PC-3 (cell line): ENCODE measurements around a stretch of chr10.

DNA sequence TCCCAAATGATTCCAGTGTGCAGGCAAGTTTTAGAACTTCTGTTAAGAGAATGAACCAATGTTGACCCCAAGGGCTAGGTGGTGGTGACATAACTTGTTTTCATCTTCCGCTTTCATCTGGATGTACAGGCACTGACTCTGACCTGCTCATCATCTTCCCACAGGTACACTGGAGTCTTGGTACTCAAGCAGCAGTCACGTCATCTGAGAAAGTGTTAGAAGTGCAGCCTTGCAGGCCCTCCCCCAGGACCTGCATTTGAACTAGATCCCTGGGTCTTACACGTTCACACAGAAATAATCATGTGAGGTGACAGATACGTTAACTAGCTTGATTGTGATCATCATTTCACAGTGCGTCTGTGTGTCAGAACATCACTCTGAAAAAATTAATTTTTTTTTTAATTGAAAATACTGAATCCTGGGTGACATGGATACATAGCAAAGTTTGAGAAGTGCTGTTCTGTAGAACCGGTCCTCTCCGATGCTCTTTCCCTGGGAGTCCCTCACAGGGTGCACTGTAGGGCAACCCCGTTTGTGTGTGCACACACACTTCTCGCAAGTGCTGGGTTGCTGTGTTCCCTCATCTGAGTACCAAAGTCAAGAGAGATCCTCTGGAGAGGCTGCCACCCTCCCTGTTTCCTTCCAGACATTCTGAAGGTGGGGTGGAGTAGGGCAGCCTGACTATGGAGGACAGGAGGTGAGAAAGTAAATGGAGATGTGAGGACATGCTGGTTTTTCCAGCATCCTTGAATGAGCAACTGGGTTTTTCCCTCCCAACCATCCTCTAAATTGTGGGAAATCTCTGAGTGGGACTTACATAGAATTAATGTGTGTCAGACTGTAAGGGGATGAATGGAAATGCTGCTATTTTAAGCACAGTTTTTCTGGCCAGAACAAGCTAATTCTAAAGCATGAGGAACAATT is 212.5 kb downstream of the CELF2 start:
- RAMPAGE, long total RNA: no peak

GRCh38 chr10:11232981-11233459 is 215.3 kb downstream of the CELF2 start:
- RAMPAGE, long total RNA: no peak

- RAMPAGE, long total RNA: no peak
These were observed 208.3 kb downstream of the USP6NL start for GRCh38 chr10:11403075-11403677.

- RAMPAGE, long total RNA: no peak
These were observed 153.9 kb downstream of the USP6NL start for GRCh38 chr10:11457396-11458006.

GRCh38 chr10:11673231-11674475 is 62.2 kb upstream of the USP6NL start:
- RAMPAGE, long total RNA: no peak

DNA sequence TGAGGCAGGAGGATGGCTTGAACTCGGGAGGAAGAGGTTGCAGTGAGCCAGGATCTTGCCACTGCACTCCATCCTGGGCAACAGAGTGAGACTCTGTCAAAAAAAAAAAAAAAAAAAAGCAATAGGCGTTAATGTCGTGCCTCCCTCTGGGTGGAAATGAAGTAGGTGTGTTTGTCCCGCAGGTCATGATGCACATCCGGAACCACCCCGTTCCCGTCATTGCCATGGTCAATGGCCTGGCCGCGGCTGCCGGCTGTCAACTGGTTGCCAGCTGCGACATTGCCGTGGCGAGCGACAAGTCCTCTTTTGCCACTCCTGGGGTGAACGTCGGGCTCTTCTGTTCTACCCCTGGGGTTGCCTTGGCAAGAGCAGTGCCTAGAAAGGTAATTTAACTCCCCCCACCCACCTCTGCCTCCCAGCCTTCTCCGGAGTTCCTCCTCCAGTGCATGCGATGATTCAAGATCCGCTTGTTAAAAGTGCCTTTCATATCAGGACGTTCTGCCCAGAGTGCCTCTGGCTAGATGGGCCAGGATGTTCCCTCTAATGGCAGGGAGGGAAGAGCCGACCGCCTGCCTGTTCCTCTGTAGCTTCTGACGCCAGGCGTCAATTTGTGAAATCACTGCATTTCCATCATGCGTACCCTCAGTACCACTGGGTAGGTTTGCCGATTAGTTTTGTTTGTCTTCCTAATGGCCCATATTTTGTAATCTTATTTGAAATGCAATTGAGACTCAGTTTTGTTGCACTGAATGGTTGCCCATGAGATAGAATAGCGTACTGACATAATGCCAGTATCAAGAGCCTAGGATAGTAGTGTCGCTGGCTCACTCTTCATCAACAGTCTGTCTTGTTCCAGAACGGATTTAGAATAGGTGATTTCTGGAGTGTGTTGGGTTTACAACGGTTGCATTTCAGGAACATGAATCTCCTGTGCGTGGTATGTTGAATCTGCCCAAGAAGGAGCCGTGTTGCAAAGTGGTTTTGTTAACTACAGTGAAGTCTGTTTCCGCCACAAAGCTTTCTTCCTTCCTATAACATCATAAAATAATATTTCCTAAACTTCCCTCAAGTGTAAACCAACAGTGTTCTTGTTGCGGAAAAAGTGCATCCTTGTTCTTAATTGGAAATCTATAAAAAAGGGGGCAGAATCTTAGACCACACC is 13.4 kb downstream of the ECHDC3 start:
- RAMPAGE, long total RNA: no peak

DNA sequence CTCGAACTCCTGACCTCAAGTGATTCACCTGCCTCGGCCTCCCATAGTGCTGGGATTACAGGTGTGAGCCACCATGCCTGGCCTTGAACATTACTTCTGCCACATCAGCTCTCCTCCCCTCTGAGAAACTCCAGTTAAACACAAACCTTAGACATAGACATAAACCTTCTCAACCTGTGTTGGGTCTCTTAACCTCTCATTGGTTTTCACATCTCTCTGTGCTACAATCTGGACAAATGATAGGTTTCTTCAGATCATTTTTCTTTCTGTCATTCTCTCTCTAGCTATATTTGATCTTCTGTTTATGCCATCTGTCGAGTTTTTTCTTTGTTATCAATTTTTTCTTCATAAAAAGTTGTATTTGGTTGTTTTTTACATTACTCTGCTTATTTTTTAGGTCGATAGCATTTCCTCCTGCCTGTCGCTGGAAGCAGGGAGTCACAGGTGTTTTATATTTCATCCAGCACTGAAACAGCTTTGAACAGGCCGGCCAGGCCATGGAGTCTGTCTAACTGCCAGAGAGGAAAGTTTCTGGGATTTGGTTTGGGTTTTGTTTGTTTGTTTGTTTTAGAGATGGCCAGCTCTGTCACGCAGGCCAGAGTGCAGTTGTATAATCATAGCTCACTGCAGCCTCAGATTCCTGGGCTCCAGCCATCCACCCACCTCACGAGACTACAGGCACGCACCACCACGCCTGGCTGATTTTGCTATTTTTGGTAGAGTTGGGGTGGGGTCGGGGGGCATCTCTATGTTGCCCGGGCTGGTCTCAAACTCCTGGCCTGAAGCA is 23.2 kb downstream of the PROSER2 start:
- RAMPAGE, long total RNA: no peak

DNA sequence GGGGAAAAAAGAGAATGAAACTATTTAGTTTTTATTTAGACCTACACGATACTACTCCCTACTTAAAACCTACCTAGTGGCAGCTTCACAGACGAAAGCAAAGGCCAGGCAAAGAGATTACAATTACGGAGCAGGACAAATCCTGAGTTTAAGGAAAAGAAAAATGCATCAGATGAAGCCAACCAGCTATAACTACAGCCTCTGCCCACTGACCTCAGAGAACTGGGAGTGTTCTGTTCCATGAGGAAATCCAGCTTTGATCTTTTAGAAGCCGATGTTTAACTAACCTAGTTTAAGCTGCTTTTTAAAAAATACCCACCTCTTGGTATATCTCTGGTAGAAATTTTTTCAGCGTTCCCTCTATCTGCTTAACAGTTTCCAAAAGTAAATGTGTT is 3.0 kb upstream of the UPF2 start:
- RAMPAGE, long total RNA: no peak

DNA sequence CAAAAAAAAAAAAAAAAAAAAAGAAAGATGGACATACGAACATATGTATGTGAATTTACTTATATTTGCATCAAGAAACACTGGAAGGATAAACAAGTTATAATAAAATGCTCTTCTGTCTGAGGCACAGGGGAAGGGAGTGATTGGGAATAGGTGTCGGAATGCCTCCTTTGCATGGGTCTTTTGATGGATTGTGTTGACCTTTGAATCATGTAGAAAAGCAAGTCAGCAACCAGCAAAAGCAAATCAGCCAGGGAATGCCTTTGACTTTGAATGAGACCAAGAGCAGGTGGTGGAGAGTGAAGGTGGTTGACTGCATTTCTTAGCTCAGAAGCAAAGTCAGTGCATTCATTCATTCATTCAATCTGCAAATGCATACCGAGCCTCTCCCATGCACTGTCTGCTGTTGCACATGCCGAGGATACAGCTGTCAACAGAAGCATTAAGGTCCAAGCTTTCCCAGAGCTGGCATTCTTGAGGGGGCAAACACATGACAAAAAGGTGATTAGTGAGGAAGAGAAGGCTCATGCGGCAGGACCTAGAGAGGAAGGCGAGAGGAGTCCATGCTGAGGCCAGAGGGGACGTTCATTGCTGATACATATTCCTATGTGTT is 108.5 kb downstream of the CAMK1D start:
- RAMPAGE, long total RNA: no peak

DNA sequence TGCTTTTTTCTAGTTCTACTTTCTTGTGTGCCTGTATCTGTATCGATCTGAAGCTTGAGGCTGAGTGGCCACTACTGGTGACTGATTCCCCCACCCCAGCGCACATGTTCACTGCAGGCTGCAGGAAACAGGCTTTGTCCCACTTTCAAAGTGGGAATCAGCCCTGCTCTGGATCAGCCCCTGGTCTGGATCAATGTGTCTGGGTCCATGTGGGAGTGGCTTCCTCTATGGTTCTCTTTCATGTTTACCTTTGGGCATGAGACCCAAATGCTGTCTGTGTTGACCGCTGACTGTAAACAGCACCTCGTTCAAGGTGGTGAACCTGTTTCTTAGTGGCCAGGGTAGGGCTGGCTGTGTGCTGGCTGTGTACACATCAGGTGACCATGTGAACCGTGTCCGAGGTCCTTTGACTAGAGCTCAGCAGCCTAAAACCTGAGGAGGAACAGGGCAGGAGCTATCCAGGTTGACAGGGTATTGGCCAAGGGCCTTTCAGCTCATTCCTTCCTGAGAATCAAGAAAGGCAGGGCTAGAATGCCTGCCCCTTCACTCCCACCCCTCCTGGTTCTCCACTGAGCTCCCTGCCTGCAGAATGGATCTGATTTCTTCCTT is 121.8 kb downstream of the CAMK1D start:
- RAMPAGE, long total RNA: no peak

- RAMPAGE, long total RNA: no peak
These were observed 134.7 kb downstream of the CAMK1D start for GRCh38 chr10:12483958-12484569.

- RAMPAGE, long total RNA: no peak
These were observed 180.6 kb downstream of the CAMK1D start for GRCh38 chr10:12529689-12530596.

GRCh38 chr10:12710624-12711706 is 290.5 kb downstream of the CCDC3 start:
- RAMPAGE, long total RNA: no peak

DNA sequence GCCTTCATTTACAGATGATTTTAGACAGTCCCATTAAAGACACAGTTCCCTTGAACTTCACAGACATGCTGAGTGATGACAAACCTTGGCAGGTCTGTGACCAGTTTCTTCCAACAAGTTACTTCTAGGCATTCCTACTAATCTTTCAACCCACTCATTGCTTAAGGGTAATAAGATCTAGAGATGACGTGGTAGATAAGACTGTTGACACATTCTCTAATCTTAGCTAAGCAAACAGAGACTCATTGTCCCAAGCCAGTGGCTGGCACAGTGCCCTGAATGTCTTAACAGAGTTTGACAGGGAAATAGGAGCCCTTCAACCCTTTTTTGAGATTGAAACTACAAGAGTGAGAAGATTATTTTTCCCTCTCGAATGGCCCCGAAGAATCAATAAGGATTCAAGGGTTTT is 281.1 kb downstream of the CCDC3 start:
- RAMPAGE, long total RNA: no peak

GRCh38 chr10:13118206-13118745 is 18.3 kb downstream of the OPTN start:
- RAMPAGE, long total RNA: no peak

DNA sequence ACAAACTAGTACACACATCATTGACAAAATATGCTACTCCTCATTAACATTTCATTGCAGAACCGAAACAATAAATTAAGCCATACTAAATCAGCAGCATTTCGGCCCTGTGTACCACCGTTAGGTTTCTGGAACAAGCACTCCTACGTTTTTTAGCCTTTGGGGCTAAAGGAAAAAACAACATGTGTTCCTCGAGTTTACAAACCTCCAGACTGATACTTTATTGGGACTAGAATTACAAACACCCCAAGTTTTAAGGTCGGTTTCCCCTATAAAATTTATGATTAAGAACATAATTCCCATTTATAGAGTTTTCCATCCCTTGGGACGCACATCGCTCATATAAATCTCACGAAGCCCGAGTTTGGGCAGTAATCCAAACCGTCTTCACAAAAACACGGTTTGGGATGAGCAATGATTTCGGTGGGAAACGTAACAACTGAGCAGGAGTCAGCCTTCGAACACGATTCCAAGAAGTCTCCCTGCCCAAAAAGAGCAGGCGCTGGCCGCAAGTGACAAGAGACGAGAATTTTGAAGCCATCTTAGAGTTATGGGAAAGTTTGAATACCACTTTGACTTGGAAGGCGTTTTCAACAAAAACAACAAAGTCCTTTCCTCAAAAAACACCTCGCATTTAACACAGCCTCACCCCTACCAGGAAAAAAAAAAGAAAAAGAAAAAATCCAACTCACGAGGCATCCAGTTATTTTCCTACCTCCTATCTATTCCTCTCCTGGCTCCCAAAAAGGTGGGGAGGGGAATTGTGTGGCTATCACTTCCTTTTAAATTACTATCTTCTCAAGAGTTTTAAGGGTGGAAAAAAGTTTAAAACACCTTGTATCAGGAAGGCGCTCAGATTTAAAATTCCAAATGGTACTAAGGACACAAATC is 1.8 kb downstream of the SEPHS1 start:
- RAMPAGE, long total RNA: no peak

GRCh38 chr10:13632298-13632803 is 45.6 kb downstream of the PRPF18 start:
- RAMPAGE, long total RNA: no peak

- RAMPAGE, long total RNA: no peak
These were observed 270.7 kb downstream of the PRPF18 start for GRCh38 chr10:13857359-13857920.

DNA sequence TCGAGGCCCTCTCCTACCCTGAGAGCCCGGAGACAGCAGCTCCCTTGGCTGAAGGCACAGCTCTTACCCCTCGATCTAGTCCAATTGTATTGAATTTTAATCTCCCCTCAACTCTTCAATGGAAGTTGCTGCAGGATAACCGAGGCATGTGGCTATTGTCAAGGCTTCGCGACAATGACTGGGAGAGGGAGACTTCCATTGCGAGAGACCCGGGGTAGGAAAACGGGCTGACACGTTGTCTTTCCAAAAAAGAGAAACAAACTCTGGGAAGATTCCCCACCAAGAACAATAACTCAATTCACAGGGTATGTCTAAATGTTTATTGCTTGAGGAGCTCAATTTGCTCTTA is 305.4 kb downstream of the PRPF18 start:
- RAMPAGE, long total RNA: no peak

- RAMPAGE, long total RNA: no peak
These were observed 256.2 kb downstream of the FRMD4A start for GRCh38 chr10:14074566-14074859.